SJCRH30 (cell line): ENCODE measurements around a stretch of chr15.

DNA sequence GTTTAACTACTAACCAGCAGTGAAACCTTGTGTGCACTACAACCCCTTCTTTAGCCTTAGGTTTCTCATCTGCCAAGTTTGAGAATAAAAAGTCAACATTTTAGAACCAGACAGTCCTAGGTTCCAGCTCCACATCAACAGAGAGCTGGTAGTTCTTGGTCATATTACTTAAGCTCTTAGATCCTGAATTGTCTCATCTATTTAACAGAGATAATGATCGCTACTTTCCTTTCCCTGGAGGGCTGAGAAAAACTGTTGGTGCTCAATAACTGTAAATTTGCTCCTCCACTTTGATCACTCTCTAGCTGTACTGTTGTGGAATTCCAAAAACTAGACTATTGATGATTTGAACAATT, 160.6 kb upstream of the RORA start:
- RAMPAGE, long total RNA, result no peak

DNA sequence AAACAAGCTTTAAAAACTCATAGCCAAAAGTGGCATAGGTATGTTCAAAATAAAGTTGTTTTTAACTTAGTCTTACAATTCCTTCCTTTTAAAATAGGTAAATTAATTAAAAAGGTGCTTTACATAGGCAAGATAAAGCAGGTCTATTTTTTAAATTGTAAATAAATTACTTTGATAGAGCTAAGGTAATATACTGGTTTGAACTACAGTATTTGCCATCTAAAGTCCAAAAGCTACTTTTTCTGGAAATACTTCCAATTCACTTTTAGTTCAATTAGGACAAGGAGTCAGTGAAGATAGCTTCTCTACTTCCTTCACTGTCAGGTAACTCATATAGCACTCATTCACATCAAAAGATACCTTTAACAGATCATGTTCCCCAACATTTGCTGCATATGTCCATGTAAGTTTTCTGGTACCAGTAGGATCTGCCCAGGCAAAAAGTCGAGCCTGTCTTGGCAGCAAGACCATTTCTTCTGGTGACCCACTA, 153.3 kb downstream of the VPS13C start:
- RAMPAGE, long total RNA, result no peak

GRCh38 chr15:62119045-62119868, 45.8 kb downstream of the C2CD4B start:
- RAMPAGE, long total RNA, result no peak

- RAMPAGE, long total RNA, result no peak
Observed at GRCh38 chr15:62142108-62142354, 23.1 kb downstream of the C2CD4B start.

GRCh38 chr15:62439671-62440095, 49.3 kb downstream of the TLN2 start:
- RAMPAGE, long total RNA, result no peak

DNA sequence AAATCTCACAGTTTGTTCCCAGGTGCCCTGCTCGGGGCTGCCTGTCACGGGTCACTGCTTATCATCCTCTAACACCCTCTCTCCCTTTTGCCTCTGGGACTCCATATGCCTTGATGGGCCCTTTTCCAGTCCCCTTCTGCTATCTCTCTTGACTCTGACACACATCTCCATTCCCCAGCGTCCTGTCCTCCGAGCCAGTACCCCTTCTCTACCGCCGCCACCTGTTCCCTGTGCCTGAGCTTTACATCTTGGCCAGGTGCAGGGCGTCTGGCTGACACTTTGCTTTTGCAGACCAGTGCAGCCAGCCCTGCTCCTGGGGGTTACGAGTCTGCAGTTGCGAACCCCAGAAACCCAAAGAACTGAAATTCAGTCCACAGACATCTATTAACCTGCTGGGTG, 65.3 kb downstream of the TLN2 start:
- RAMPAGE, long total RNA, result no peak

- RAMPAGE, long total RNA, result no peak
Observed at GRCh38 chr15:62938717-62939117, 103.8 kb upstream of the TPM1 start.

DNA sequence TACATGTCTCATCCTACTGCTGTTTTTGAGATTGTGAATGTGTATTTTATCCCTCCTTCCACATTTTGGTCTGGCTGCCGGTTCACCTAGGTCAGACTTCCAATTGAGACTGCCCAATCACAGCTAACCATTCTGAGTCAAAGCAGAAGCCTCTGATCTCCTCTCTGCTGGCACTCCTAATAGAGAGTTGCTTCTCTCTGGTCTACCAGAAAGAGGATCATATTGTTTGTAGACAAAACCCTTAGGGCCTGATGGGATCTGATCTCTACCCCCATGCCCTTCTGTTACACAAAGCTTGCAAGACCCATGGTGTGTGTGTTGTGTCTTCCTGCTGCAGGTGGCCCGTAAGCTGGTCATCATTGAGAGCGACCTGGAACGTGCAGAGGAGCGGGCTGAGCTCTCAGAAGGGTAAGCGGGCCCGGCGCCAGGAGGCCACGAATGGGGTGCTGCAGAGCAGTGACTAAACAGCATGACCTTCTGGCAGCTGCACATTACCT, 18.0 kb downstream of the TPM1 start:
- RAMPAGE, long total RNA, result no peak

- RAMPAGE, long total RNA, result no peak
Observed at GRCh38 chr15:63379322-63380205, 2.1 kb downstream of the CA12 start.

DNA sequence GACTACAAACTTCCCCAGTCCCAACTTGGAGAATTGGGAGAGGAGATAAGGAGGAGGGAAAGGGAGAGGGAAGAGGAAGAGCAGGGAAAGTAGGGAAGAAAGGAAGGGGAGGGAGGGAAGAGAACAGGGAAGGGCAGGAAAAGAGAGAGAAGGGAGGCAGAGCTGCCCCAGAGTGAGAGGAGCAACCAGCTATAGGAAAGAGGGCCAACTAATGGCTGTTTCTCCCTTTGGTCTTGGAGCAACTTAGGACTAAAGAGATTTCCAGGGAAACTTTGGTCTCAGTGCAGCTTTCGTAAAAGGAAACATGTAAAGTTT, 1.5 kb downstream of the CA12 start:
- RAMPAGE, long total RNA, result no peak

- RAMPAGE, long total RNA, result no peak
Observed at GRCh38 chr15:63381028-63381318, 673 bp downstream of the CA12 start.

DNA sequence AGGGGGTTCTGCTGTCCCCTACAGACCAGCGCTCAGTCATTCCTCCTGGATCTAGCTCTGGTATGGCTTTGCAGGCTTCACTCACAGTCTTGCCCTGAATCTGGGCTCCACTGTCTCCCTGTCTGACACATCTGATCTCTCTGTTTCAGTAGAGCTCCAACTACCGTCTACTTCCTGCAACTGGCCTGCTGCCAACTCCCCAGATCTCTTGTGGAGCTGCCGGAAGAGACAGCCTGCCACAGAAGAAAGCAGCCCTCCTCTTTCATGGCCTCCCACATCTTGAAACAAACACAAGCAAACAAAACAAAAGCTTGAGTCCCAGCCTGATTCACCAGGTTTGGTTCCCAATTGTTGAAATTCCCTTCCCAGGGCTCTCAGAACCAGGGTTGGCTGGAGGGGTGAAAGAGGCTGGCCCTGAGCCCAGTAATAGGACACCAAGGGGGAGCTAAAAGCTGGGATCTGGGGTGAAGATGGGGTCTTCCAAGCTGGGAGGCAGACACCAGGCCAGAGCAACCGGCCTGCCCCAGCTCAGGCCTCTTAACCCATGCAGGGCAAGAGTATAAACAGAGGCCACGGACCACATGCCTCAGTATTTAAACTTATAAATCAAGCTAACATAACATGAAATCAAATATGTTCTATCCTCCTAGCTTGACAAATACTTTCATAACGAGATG, 55.3 kb upstream of the CA12 start:
- RAMPAGE, long total RNA, result no peak

DNA sequence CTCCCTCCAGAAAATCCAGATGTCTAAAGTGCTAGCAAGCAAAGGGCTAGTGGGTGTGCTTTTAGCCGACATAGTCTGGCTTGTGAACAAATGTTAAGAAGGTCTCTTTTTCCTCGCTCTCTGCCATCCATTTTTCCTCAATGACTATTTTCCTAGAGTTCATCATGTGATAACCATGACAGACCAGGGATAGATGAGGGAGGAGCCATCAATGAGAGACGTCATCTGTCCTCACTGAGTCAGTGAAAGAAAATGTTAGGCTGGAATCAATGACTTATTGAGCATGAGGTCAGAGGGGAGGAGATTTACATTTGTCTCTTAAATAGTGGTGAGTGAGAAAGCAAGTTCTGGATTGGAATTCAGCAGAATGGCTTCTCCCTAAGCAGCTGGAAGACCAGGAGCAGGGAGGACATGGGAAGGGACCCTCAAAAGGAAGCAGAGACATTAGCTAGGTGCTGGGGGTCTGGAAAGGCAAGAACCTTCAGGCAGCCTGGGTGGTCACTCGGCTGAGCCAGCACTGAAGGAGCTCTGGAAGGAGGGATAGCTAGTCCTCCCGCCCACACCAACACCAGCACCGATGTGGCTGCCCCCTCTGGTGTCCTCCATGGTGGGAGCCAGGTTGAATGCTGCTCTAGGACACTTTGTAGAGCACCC, 28.1 kb upstream of the USP3 start:
- RAMPAGE, long total RNA, result no peak

- RAMPAGE, long total RNA, result no peak
Observed at GRCh38 chr15:63497041-63497354, 7.4 kb upstream of the USP3 start.

- RAMPAGE, long total RNA, result no peak
Observed at GRCh38 chr15:63501225-63501848, 3.1 kb upstream of the USP3 start.

GRCh38 chr15:63569181-63569696, 27.9 kb upstream of the FBXL22 start:
- RAMPAGE, long total RNA, result no peak

DNA sequence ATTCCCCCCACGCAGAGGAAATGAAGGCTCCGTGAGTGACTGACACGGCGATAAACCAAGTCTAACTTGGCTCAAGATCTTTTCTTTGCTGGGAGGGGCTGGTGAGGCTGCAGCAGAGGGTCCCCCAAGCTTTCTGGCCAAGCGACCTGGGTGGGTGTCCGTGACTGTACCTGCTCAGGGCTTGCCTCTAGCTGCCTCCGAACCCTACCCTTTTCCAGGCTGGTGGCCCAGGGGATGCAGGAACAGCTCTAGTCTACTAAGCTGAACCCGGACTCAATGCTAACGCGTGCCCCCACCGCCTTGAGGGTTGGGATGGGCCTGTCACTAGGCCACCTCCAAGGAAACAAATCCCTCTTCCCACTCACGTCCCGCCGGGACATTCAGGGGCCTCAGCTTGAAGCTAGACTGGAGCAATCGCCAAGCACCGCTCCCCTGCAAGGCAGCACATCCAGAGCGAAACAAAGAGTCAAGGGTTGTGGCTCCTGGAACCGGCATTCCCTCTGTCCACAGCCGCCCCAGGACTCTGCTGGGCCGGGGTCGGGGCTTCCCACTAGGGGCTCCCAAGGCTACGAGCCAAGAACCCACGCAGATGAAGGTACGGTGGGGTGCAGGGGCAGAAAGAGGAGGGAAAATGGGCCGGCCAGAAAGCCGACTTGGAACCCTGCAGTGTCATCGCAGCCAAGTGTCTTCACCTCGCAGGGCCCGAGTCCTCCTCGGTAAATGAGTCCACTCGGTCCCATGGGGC, 2.9 kb downstream of the FBXL22 start:
- RAMPAGE, long total RNA, result no peak

DNA sequence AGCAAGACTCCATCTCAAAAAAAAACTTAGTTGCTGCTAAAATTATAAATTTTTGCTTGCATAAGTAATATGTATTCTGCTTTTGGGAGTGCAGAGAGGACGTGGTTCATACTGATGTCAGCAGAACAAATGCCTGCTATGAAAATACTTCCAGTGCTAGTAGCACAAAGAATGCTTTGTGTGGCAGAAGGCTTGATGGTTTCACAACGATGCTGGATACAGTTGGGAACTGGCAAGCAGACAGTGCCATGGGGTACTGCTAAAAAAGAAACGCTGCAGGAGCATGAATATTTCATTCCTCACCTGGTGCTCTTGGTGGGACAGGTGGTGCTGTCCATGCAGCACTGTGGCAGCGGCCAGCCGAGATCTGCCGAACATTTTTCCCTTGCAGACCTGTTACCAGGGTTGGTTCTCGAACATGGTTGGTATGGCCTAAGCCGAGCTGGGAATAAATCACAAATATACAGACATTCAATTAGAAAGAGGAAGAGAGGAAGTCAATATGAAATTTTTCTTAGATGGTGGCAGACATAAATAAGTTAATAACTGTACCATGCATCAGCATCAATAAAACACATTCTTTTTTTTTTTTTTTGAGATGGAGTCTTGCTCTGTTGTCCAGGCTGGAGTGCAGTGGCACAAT, 31.3 kb downstream of the FBXL22 start:
- RAMPAGE, long total RNA, result no peak

- RAMPAGE, long total RNA, result no peak
Observed at GRCh38 chr15:63677676-63678830, 80.9 kb downstream of the FBXL22 start.

- RAMPAGE, long total RNA, result no peak
Observed at GRCh38 chr15:63967967-63968455, 78.3 kb downstream of the DAPK2 start.